Cardiac ventricle fibroblast (primary cell): Measurements from ENCODE around the gene AHSA1.

DNA sequence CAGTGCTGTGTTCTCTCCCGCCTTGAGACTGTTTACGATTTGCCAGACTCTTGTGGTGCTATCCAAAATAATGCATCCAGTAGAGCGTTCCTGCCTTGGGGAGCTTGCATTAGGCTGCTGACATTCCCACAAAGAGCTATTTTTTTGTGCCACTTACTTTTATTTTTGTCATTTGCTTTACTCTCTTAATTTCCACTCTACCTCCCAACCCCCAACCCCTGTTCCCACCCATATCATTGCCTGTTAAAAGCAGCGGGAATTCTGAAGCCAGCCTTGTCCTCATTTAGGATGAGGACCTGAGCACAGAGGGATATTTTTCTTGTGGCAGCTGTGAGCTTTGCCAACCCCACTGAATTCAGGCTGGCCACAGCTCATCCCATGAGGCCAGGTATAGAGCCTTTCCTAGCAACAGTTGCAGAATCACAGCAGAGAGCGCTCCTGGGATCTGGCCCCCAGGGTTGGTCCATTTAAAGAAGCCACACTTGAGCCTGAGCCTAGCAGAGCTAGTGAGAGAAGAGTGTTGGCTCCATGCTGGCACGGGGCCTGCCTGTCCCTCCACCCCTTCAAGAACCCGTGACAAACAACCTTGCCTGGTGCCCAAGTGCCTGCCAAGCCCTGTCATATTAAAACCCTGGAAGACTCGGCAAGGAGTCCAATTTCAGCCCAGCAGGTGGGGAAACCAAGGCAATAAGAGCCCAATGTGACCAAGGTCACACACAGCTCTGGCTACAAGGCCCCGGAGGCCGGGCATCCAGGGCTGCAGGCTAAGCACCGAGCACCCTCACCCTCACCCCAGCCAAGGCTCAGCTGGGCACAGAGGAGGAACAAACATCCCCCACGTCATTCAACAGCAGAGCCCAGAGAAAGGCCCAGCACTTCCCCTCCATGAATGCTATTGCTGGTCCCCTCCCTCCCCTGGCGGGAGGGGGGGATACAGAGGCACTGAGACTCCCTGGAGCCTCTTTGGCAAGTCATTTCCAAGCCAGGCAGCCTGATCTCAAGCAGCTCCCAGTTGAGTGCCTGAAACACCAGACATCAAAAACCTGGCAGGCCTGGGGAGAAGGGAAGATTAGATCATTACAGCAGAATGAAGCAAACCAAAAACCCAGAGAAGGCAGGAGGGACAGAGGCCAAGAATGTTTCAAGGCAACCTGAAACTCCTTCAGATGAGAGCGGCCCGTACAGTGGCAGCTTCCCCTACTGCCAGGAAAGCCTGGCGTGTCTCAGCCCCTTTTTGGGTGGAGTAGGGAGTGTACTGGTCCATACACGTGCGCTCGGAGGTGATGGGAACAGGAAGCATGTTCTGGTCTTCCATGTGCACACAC, 91.7 kb downstream of the LRRC74A start:
- RAMPAGE, long total RNA: no peak

DNA sequence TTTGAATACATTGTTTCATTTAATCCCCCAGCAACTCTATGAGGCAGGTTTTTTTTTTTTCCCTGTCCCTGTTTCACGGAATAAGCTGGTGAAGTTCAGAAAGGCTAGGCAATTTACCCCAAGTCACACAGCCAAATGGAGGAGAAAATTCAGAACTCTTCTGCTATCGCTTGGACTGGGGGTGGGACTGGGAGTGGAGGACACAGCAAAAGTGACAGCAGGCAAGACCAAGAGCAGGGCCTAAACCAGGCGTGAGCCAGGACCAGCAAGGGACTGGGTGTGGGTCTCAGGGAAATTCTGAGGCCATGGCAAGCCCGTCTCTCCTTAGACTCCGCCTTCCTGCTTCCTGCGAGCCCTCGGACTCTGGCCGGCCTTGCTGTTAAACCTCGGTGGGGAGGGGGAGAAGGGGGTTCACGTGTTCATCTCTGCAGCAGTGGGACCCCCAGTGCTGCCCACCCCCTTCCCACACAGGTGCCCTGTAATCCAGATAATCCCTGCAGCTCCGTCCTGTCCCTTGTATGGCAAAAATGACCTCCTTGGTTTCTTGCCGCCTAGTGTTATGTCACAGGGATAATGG, 97.7 kb downstream of the LRRC74A start:
- RAMPAGE, long total RNA: no peak

GRCh38 chr14:76930441-76930950, 98.0 kb downstream of the IRF2BPL start:
- RAMPAGE, long total RNA: no peak

DNA sequence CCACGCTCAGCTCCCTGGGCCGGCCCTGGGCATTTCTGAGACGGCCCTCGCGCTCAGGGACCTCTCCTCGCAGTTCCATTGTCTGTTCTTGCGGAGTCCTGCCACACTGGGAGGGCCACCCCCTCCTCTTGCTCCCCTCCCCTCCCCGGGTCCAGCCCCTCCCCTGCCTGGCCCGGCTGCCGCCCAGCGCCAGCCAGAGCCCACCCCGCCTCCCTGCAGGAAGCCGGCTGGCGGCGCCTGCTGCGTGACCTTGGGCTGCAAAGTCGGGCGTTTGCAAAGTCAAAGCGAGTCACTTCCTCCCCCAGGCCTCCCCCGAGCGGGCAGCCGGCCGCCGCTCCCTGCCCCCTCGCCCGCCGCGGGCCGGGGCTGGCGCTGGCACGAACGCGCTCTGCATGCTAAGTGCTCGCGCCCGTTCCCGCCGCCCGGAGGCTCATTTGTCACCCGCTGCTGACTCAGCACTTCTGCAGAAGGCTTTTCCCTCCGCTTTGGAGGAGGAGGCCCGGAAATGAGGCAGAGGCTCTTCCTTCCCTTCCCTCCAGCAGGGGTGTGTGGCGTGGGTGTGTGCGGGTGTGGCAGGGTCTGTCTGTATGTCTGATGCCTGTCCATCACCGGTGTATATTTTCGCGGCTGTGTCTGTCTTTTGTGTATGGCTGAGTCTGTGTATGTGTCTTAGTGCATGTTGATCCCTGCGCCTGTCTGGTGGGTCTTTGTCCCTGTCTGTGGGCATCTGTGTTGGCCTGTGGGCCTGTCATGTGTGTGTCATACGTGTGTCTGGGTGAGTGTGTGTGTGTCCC, 72.0 kb downstream of the IRF2BPL start:
- RAMPAGE, long total RNA: no peak

DNA sequence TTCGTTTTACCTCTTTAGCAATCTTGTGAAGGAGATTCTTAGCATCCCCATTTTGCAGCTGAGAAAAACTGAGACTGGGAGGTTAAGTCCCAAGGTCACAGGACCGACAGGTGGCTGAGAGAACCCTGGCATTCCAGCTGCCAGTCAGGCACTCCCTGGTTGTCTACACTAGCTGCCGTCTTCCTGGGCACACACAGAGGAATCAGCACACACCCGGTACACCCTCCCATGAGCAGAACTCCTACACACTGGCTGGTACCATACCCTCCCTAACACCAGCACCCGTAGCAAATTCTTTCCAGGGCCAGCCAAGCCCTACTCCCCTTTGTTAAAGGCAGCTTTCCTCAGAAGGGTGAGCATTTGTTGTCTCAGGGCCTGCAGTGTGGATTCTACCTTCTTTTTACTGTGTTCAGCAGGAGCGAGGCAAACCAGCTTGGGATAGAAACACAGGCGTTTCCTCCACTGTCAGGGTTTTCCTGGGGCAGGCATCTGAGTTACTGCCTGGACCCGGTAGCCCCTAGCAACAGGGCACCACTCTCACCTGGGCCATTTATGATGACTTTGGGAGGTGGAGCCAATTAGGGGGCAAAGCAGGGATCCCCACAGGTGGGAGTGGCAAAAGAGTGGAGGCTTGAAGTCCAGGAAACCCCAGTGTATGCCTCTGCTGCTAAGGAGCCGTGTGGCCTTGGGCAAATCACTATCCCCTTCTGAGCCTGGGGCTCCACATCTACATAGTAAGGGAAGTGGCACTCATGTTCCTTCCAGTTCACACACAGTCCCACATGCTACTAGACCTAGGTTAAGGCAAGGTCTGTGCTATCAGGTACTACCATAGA, 70.1 kb downstream of the IRF2BPL start:
- RAMPAGE, long total RNA: no peak

DNA sequence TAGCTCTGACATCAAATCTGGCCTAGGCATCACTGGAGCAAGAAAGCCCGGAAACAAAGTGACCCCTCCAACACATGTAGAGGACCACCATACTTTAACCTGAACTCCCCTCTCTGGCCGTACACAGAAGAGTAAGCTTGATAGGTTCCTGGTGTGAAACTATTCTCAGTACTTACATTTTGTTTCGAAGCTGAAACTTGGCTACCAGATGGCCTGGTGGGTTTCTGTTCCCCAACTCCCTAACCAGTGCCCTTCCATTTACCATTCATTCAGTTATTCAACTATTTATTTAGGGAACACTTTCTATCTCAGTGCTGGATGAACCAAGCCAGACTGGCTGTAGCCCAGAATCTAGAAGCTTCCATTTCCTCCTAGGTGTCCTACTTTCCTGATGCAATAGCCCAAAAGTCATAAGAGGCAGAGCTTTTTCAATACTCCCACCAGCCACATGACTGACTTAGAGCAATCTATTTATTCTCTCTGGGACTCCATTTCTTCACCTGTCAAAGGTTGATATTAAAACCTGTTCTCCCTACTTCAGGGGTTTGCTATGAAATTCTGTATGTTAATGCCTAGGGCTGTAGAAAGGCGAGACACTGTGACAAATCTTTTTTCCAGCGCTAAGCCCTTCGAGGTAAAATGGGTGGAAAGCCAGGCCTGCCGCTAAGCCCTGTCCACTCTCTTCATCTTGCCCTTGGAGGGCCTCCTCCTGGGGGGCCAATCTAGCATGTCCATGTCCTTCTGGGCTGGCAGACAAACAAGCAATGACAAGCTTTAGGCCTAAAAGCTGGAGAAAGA, 8.1 kb upstream of the IRF2BPL start:
- RAMPAGE, long total RNA: no peak

- RAMPAGE, long total RNA: no peak
These were observed 11.1 kb upstream of the IRF2BPL start for GRCh38 chr14:77039405-77040288.

GRCh38 chr14:77040289-77040981, 11.9 kb upstream of the IRF2BPL start:
- RAMPAGE, long total RNA: no peak

DNA sequence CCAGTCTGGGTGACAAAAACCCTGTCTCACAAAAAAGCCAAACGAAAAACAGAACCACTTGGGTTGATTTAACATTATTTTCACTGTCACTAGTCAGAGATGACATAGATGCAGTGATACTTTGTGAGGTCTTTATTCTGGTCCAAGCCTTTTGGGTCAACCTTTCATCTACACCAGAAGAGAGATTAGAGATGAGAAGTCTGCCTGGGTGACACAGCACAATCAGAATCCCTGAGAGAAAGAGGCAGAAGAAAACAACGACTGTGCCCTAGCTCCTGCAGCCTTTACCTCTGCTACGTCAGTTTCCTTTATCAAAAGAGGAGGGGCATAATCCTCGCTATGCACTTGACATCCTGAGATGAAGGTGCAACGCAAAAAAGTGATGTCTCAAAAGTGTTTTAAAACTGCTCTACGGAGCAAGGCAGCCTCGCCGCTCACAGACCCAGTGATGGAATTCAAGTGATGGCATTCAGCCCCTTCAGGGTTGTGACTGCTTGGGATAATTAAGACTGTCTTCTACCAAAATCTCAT, 21.7 kb downstream of the CIPC start:
- RAMPAGE, long total RNA: no peak

DNA sequence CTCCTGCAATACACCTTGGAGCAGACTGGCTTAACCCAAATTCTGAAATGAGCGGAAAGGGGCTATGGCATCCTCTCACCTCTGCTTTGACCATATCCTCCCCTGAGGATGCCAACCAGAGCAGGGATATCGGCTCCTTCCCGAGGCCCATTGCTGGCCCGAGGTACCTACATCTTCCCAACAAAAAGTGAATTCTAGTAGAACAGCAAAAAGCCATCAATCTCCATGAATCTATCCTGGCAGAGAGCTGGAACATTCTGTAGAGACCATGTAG, 36.8 kb downstream of the NGB start:
- RAMPAGE, long total RNA: no peak

DNA sequence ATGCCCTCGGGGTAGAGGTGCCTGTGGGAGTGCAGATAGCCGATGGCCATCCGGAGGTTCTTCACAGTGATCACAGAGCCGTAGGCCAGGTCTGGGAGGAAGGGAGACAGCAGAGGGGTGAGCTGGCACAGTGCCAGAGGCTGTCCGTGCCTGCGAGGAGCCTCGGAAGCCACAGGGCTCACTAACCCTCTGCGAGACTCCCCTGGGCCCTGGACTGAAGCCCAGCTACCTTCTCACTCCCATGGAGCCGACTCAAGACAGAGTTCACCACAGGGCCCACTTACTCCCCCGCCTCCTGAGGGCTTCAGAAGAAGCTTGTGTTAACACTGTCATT, 24.5 kb downstream of the POMT2 start:
- RAMPAGE, long total RNA: no peak

- RAMPAGE, long total RNA: no peak
These were observed 17.9 kb downstream of the POMT2 start for GRCh38 chr14:77302691-77303319.

- RAMPAGE, long total RNA: no peak
These were observed 3.4 kb downstream of the GSTZ1 start for GRCh38 chr14:77324172-77324773.

DNA sequence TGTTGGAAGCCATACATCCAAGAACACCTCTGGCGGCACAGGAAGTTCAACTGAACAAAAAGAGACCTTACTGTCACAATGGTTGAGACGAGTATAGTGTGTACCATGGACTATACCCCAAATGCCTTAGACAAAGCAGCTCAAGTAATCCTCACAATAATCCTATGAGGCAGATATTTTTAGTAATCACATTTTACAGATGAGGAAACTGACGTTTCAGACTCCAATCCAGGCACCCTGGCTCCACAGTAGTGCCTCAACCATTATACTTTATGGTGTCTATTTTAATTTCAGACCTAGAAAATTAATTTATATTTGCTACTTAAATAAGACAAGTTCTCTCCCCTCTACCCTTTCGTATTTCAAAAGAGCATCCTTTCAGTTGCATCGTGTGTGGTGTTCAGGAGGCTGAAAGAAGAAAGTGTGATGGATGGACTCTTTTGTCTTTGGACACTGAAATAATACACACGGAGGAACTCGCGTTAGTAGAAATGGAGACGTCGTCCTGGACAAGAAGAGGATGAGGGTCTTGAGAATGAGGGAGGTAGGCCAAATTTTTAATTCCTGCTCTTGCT, 1.1 kb downstream of the TMED8 start:
- RAMPAGE, long total RNA: no peak

GRCh38 chr14:77451169-77451424, 6.3 kb downstream of the VIPAS39 start:
- RAMPAGE, long total RNA: no peak

DNA sequence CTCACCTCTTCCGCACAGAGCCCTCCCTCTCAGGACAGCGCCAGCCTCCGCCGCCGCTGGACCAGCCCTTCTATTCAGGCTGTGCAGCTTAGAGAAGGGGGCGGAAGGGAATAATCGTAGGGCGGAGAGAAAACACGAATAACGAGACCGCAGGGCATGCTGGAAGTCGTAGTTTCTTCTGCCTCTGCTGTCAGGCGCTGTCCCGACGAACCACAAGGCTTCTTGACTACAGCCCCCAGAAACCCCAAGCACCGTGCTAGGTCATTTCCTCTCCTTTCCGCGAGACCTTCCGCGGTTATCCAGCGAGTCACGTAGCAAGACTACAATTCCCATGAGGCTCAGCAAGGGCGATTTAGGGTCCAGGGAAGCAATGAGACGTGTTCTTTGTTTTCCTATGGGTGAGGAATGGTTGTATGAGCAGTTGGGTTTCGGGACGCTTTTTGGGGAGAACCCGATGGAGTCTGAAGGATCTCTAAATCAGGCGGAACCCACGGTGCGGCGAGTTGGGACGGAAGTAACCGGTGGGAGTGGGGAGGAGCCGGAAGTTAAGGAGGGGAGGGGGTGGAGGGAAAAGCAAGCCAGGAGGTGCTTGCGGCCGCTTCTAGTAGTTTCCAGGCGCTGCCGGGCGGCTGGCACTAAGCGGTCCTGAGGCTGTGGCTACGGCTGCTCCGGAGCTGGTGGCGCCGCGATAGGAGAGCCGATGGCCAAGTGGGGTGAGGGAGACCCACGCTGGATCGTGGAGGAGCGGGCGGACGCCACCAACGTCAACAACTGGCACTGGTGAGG, at the start of gene AHSA1:
AHSA1 (plus strand) TSS at position 604 of the 786 bp plus-strand sequence.
- RAMPAGE, long total RNA: start-site peak on the minus strand centred at position 90 of the sequence, 39 bp wide, 36 and 19 reads in 2 replicates; start-site peak on the plus strand centred at position 576 of the sequence, 54 bp wide, 601 and 41 reads in 2 replicates

DNA sequence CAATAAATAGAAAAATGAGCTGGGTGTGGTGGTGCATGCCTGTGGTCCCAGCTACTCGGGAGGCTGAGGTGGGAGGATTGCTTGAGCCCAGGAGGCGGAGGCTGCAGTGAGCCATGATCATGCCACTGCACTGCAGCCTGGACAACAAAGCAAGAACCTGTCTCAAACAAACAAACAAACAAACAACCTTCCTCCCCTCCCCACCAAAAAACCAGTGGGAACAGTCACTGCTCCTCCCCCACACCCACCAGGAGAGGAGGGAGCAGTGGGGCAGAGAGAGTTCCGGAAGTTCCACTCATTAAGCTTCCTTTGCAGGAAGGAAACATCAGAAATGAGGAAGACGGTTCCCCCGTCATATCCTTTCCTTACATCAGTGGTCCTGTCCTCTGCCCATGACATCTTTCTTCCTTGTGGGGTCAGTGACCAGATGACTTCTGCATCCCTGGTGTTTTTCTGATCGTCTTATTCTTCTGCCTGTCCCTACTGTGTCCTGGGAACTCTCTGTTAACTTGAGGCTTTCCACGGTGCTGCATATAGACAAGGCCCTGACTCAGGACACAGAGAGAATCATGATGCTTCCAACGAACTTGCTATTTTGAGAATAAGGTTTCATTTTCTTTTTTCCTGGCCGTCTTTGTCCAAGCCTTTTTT, 40.8 kb upstream of the SPTLC2 start:
- RAMPAGE, long total RNA: no peak

GRCh38 chr14:77673547-77674367, 34.1 kb downstream of the ALKBH1 start:
- RAMPAGE, long total RNA: no peak

GRCh38 chr14:78100449-78100886, 69.7 kb upstream of the NRXN3 start:
- RAMPAGE, long total RNA: no peak

- RAMPAGE, long total RNA: no peak
These were observed 791.7 kb downstream of the DIO2 start for GRCh38 chr14:79419570-79420056.